Hematopoietic multipotent progenitor cell (in vitro differentiated cells): Measurements from ENCODE around the gene KCNH2.

- CAGE, long polyA plus RNA: no peak
These were observed 8.2 kb upstream of the ATP6V0E2 start for GRCh38 chr7:149865538-149866018.

DNA sequence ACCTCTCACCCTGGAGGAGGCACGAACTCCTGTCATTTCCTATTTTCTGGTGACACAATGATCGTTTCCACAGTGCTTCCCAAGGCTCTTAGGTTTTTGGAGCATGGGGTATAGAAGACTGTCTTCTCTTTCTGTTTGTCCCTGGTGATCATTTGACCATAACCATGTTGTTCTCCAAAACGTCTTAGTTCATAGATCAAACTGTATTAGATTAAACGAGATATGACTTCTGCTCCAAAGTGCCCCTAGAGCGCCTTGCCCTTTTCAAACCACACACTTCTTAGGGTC, 179.2 kb downstream of the ATP6V0E2 start:
- CAGE, long polyA plus RNA: no peak

GRCh38 chr7:150355032-150355782, 13.4 kb upstream of the REPIN1 start:
- CAGE, long polyA plus RNA: no peak

DNA sequence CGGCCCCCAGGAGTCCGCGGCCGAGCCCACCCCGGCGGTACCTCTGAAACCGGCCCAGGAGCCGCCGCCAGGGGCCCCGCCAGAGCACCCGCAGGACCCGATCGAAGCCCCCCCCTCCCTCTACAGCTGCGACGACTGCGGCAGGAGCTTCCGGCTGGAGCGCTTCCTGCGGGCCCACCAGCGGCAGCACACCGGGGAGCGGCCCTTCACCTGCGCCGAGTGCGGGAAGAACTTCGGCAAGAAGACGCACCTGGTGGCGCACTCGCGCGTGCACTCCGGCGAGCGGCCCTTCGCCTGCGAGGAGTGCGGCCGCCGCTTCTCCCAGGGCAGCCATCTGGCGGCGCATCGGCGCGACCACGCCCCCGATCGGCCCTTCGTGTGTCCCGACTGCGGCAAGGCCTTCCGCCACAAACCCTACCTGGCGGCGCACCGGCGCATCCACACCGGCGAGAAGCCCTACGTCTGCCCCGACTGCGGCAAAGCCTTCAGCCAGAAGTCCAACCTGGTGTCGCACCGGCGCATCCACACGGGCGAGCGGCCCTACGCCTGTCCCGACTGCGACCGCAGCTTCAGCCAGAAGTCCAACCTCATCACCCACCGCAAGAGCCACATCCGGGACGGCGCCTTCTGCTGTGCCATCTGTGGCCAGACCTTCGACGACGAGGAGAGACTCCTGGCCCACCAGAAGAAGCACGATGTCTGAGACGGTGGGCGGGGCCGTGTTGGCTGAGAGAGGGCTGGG, 3.8 kb downstream of the REPIN1 start:
- CAGE, long polyA plus RNA: no peak

DNA sequence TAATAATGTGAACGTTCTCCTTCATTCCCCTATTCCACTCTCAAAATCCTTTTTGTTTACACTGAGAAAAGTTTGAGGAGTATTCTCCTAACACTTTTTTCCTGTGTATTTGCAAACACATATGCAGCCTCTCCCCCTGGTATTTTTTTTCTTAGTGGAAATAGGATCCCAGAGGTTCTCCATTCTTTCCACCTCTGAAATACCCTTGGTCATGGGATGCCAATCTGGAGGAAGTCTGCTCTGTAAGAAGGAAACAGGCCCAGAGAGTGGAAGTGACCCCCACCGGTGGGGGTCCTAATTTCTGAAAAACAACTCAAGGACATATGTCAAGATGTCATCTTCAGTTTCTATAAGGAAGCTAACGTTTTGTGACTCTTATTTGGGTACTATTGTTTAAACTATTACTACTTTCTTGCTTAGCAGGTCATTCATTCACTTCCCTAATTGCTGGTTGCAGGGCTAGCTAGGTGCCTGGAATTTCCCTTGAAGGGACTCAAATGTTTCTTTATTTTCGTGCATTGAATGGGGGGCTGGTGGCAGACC, 2.0 kb upstream of the ZNF775 start:
- CAGE, long polyA plus RNA: no peak

- CAGE, long polyA plus RNA: no peak
These were observed 7.1 kb upstream of the ENSG00000284691 start for GRCh38 chr7:150398143-150398956.

DNA sequence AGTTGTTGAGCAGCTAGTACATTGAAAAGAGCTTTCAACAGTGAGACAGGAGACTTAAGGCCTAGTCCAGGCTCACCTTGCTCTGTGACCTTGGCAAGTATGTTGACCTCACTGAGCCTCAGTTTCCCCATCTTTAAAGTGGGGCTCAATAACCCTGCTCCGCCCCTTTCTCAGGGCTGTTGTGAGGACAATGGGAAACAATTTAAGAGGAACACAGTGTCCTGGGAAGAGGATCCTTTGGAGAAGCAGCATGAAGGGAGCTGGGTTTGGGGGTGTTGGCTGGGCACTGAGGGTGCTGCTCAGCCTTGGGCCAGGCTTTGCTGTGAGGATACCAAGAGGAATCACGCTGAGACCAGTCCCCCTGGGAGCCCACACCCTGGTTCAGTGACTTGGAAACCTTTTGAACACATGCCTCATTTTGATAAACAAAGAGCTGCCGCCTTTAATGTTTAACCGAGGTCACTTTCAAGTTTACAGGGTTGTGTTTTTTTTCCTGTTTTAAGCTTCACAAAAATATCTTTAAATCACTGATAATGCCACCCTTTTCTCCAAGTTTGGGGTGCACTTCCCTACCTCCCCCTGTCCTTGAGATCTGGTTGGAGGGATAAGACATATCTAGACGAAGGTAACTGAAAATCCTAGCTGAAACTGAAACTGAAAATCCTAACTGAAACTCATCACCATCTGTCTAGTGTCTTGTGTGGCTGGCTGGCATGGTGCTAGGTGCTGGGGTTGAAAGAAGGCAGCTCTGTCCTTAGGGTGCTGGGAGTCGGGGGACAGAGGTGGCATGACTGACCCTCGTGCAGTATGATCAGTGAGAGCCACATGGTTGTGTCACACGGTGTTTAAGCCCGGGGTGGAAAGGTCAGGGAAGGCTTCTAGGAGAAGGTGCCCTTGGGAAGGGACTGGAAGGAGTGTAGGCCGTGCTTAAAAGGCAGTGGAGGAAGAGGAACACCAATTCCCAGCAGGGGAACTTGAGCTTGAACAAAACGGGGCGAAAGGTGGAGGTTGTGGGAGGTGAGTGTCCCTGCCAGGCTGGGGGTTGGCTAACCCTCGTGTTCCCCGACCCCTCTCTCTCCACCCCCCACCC, 1.3 kb downstream of the ENSG00000284691 start:
- CAGE, long polyA plus RNA: no peak

DNA sequence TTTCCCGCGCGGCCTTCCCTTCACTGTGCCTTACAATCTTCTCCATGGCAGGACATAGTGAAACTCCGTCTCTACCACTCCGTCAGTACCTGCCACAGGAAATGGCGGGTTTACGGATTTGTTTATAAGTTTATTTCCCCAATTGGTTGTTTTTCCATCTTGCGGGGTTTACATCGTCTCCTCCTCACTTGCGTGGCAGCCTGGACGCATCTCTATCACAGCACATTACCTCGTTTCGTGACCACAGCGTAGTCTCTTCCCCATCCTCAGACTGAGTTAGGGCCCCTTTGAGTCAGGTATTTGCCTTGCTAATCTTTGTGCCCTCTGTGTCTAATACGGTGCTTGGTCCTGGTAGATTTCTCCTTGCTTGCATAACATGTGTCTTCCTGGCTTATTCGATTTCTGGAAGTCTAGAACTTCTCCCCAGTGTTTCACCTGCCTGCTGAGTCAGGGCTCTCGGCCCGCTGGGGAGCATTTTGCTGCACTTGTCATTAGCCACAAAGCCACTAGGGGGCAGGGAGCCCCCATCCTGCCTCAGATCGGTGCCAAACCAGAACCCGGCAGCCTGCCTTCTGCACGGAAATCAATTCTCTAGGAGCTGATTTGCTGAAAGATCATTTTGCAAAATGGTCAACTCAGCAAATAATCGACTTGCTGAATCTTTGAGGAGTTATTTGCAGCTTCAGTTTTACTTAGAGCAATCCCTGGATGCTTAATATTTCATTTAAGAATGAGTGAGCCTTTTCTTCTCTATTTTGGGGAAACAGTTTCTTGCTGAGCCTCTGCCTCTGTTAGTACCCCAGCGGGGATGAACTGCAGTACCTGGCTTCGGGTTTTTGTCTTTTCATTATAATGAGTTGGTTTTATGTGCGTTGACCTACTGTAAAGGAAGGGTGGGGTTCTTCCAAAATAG, 1.8 kb upstream of the GIMAP8 start:
- CAGE, long polyA plus RNA: no peak

DNA sequence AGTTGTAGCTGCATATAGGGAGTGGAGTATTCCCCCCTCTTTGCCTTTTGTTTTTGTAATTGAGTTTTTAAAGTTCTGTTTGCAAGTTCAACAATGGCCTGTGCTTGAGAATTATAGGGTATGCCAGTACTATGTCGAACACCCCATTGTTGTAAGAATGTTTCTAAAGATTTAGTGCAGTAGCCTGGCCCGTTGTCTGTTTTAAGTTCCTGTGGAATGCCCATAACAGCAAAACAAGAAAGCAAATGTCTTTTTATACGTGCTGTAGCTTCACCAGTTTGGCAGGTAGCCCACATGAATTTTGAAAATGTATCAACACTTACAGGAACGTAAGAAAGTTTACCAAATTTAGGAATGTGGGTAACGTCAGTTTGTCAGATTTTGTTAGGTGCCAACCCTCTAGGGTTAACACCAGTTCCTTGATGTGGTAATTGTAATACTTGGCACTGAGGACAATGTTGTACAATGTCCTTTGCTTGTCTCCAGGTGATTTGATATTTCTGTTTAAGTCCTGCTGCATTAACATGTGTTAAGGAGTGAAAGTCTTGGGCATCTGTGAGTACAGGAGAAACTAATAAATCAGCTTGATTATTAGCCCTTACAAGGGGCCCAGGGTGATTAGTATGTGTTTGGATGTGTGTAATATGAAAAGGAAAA, 3.2 kb upstream of the GIMAP4 start:
- CAGE, long polyA plus RNA: no peak

DNA sequence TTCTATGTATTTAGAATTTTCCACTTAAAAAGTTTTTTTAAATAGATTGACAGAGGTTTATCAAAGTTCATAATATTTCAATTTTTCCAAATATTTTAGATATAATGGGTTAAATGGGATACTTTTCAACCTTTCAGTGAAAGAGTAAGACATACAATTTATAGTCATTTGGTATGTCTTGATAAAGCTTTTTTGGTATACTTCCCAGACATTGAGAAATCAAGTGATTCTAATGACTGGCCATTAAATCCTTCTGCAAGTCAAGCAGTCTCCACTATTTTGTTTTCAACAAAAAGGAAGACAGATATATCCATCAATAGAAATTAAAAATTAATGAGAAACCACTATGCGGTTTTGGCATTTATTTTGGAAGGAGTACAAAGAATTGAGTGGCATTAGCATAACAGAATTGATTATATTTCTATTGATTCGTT, 31.4 kb downstream of the TMEM176B start:
- CAGE, long polyA plus RNA: no peak

DNA sequence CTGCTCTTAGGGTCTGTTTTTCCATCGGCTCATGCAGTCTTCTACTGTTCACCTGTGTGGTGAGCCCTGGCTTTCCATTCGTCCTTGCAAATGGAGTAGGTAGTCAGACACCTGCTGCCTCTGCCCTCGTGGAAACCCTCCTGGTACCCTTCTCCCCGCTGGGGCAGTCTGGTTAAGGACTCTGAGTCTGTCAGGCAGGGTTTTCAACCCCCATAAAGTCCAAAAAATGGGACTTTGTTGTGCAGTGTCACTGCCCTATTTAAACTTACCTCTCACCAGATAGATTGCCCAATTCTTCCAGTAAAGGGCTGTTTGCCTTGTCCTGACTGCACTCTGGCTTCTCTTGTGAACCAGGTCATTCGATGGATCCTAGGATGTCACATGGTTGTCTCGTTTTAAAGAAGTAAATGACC, 22.2 kb downstream of the TMEM176B start:
- CAGE, long polyA plus RNA: no peak

GRCh38 chr7:150783967-150784701, 16.0 kb downstream of the TMEM176B start:
- CAGE, long polyA plus RNA: no peak

- CAGE, long polyA plus RNA: no peak
These were observed 7.4 kb downstream of the TMEM176A start for GRCh38 chr7:150807806-150808611.

- CAGE, long polyA plus RNA: no peak
These were observed 19.5 kb downstream of the TMEM176A start for GRCh38 chr7:150820021-150820457.

DNA sequence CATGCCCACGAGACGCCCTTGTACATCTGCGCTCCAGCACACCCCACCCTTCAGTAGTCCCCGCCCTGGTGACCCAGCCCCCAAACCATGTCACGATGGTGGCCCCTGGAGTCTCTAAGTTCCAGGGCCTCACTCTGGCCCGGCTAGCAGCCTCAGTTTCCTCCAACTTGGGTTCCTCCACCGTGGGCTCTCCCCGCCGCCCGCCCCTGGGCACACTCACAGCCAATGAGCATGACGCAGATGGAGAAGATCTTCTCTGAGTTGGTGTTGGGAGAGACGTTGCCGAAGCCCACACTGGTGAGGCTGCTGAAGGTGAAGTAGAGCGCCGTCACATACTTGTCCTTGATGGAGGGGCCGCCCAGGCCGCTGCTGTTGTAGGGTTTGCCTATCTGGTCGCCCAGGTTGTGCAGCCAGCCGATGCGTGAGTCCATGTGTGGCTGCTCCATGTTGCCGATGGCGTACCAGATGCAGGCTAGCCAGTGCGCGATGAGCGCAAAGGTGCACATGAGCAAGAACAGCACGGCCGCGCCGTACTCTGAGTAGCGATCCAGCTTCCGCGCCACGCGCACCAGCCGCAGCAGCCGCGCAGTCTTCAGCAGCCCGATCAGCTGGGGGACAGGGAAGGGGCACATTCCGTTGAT, 26.8 kb downstream of the KCNH2 start:
- CAGE, long polyA plus RNA: no peak

DNA sequence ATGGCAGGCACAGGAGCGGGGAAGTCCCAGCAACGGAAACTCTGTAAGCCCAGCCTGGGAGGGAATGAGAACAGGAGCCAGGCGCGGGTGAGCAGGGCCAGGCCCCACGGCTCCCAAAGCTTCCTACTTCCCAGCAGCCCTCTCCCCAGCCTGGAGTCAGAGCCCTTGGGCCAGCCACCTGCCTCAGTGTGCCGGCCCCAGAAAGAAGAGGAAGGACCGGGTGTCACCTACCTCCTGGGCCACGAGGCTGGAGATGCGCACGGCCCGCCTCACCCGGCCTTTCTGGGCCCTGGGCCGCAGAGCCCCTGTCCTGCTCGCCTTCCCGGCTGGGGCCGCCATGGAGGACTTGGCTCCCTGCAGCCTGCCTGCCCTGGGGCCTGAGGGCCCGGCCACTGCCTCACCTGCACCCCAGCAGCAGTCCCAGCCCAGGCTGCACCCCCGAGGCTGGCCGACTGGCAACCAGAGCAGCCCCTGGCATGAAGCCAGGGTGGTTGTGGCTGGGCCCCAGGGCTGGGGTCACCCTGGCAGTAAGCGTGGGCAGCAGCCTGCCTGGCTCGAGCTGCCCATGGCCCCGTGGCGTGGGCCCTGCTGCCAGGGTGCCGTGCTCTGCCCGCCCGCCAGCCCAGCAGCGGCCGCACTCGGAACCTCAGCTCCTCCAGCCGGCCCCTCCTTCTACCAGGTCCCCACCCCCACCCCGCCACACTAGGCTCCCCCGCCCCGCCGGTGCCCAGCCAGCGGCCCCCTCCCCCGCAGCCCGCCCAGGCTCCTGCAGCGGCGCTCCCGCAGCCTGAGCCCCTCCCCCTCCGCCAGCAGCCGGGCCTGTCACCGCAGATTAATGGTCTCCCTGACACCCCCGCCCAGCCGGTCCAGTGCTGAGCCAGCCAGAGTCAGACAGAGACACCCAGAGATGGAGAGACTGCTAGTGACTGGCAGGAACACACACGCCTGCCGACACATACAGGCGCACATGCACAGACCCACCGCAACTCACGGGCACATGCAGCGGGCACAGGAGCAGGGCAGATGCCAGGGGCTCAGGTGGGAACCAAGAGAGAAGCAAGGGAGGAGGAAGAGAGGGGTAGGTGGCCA, 22.6 kb downstream of the KCNH2 start:
- CAGE, long polyA plus RNA: no peak

DNA sequence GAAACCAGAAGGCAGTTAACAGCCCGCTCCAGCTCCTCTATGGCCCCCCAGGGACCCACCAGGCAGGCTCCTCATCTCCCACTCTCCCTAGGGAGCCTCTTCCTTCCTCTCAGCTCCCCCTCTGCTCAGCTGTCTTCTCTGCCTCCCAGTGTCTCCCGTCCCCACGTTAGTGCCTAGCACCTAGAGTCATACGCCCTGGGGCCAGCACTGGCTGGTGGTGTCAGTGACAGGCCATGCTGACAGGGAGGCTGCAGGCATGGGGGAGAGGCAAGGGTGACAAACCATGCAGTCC, 17.2 kb downstream of the KCNH2 start:
- CAGE, long polyA plus RNA: no peak

GRCh38 chr7:150978078-150978609, at the start of gene KCNH2:
Gene KCNH2, minus strand, starts transcription at chr7:150978321.
- CAGE, long polyA plus RNA: no peak

DNA sequence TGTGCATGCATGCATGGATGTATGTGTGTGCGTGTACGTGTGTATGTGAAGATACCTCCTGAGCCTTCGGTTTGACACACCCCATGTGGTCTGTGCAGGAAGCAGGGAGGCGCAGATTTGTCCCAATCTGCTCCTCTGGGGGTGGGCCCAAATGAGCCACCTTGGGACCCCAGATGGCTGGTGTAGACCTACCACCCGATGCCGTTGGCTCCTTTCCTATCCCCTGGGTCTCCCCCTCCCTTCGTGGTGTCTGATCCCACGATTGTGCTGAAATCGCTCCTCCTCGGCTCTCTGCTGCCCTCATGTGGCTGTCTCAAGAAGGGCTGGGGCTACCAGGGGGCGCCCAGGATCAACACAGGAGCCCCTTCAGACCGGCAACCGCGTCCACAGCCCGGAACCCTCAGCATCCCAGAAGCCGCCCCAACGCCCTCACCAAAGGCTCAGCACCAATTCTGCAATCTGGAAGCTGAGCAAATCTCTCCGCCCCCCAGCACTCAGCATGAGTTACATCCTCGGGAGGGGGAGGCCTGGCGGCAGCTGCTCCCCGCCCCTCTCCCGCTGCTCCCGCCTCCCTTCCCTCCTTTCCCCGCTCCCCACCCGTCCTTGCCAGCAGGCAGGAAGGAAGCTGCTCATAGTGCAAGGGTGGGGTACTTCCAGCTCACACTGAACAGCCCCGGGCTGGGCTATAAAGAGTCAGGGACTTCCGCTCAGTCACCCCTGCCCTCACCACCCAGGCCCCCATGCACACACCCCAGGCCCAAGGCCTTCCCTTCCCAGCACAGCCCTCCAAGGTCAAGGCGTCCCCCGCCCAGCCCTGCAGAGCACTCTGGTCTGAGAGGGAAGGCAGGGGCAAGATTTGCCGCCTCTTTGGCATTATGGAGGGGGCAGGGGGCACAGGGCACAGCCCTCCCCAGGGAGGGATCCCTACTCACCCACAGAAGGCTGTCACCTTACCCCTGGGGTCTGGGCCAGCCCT, 2.2 kb upstream of the NOS3 start:
- CAGE, long polyA plus RNA: no peak

DNA sequence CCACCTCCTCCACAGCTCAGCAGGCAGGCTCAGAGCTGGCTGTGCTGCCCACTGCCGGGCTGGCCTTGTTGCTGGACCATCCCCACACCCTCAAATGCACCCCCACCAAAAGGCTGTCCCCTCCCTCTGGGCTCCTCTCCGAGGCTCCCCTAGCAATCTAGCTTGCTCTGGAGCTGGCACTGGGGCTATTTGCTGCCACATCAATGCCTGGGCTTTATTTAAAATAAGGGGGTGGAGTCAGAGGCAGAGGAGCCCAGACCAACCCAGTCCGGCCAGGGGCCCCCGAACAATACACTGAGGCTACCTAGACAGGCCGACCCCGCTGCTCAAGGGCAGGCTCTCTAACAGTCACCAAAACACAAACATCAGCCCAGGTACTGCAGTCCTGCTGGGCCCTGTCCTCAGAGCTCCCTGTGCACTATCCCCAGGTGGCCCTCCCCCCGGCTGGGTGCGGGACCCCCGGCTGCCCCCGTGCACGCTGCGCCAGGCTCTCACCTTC, 14.6 kb downstream of the ATG9B start:
- CAGE, long polyA plus RNA: no peak